Measurements from ENCODE around the gene MYEOV.

GRCh38 chr11:68403356-68403827 lies 57.2 kb upstream of the PPP6R3 start:
- PRO-cap: no peak
CAGE:
- cytosol, long polyA minus RNA: no peak
- cytosol, long polyA plus RNA: no peak
- long polyA plus RNA: no peak
- nucleus, long polyA minus RNA: no peak
- nucleus, long polyA plus RNA: no peak

DNA sequence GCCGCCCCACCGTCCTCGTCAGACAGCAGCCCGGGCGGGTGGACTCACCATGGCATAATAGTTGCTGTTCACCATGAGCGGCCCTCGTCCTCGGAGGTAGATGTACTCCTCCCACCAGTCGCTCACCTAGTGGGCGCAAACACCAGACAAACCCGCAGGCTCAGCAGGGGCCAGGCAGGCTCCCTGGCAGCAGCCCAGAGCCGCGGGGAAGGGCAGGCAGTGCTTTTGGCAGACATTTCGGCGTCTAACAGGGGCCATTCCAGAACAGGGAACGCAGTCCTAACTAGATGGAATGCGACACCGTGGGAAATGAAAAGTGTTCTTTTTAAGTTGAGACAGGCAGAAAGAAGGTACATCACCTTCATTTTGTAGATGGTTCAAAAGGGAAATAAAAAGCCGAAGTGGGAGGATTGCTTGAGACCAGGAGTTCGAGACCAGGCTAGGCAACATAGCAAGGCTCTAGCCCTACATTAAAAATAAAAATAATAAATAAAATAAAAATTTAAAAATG lies 44.9 kb downstream of the CPT1A start:
- PRO-cap: no peak
CAGE:
- cytosol, long polyA minus RNA: no peak
- cytosol, long polyA plus RNA: no peak
- long polyA plus RNA: no peak
- nucleus, long polyA minus RNA: no peak
- nucleus, long polyA plus RNA: no peak

DNA sequence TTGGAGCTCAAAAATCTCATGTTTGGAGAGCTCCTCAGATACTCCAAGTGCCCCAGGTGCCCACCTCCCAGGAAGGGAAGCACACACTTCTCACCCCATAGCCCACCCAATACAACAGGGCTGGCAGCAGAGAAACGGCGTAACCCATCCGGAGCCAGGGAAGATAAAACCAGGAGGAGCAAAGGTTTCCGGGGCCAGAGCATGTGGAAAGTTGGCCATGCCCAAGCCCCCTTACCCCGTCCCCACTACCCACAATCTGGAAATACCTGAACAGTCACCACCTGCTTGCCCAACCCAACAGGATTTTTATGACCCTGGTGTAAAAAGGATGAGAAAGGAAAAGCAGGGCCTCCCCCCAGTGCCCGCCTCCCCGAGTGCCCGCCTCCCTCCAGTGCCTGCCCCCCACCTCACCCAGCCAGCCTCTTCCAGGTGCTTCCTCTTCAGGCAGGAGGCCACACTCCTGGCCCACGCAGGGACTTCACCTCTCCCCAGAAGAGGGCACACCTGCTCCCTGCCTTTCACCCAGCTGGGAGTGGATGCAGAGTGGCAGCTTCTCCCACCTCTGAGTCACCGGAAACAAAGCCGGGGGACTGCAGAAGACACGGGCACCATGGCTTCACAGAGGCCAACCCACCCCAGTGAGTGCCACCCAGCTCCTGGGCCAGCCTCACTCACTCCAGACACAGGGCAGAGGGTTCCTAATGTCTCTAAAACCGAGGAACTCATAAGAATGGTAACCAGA lies 16.2 kb downstream of the CPT1A start:
- PRO-cap: no peak
CAGE:
- cytosol, long polyA minus RNA: no peak
- cytosol, long polyA plus RNA: no peak
- long polyA plus RNA: no peak
- nucleus, long polyA minus RNA: no peak
- nucleus, long polyA plus RNA: no peak

DNA sequence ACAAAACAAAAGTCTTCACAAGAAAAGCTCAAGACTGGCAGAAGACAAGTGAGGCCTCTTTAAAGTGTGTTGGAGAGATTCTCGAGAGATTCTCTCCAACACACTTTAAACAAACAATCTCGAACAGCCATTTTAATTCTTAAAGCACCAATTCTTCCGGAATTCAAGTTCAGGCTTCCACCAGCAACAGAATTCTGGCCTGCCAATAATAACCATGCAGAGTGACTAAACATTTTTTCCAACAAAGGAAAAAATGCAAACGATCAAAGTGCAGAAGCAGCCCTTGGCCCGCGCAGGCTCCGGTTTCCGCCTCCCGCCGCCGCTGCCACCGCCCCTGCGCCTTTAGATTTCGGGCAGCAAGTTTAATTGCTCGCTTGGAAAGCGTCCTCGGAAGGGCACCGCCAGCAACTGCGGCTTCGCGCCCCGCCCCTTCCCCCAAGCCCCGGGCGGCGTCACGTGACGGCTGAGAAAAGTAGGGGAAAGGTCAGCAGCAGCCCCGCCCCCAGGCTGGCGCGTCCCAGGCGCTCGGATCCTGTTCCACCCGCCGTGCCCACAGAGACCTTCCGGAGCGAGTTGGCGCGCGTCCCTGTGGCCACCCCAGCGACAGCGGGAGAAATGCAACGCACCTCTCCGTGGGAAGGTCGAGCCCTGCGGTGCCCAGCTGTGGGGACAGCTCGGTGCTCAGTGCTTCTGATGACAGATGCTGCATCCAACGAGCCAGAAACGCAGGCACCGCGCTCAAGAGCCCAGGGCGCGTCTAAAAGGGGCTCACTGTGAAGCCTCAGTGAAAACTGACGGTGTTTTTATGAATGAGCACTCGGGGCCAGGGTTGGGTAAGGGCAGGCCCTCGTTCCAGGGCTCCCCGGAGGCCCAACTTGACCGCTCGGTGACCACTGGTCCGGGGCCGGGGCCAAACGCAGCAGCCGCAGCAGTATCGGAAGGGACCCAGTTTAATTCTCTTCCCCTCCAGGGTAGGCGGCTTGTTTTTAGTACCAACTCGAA lies 2.5 kb downstream of the CPT1A start:
- PRO-cap: bidirectional peak, plus-strand start at position 555 of the sequence, minus-strand start at position 412 of the sequence
CAGE:
- cytosol, long polyA minus RNA: no peak
- cytosol, long polyA plus RNA: no peak
- long polyA plus RNA: no peak
- nucleus, long polyA minus RNA: no peak
- nucleus, long polyA plus RNA: no peak

DNA sequence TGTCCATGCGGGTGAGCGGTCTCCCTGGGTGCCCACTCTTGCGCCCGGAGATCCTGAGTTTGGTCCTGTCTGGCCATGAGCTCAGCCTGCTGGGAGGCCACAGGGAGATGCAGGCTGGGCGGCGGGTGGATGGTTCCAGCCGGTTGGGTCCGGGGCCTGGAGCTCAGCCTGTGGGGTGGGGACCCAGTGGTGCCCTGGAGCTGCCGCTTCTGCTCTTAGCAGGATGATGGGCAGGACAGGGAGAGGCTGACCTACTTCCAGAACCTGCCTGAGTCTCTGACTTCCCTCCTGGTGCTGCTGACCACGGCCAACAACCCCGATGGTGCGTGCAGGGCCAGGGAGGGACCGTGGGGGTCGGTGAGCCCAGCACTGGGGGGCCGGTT lies 18.5 kb downstream of the TPCN2 start:
- PRO-cap: no peak
CAGE:
- cytosol, long polyA minus RNA: no peak
- cytosol, long polyA plus RNA: no peak
- long polyA plus RNA: no peak
- nucleus, long polyA minus RNA: no peak
- nucleus, long polyA plus RNA: no peak

DNA sequence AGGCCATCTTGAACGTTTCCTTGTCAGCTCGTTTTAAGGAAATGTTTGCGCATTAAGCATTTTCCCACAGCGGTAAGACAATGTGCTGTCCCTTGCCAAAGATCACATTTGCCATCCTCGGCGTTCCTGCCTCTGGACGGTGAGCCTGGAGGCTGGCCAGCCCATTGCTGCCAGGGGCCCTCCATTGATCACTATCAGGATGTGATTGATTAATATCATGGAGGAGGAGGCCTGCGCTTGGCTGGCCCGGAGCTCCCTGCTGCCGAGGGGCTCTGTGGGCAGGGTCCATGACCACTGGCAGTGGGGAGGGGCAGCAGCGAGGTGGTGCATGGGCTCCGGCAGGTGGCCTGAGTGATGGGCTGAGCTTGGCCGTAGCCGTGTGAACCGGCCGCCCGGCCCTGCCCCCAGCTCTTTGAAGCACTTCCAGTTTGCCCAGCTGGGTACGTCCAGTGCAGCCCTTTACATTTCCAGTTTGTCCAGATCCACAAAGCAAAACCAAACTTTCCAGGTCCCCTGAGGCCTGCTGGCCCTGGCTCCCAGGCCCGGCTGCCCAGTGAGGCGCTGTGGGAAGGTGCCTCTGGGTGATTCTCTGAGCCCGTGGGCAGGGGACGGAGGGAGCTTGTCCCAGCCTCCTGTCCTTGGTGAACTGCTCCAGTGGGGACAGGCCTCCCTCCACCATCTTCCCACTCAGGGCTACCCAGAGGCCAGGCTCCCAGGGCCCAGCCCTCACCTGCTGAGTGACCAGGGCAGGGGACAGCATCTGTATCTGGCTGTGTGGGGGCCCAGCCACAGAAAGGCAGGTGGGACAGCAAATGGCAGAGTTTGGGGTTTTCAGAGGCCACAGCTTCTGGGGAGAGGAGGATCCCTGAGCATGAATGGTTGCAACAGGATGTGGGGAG lies 49.4 kb upstream of the SMIM38 start:
- PRO-cap: no peak
CAGE:
- cytosol, long polyA minus RNA: no peak
- cytosol, long polyA plus RNA: no peak
- long polyA plus RNA: no peak
- nucleus, long polyA minus RNA: no peak
- nucleus, long polyA plus RNA: no peak

DNA sequence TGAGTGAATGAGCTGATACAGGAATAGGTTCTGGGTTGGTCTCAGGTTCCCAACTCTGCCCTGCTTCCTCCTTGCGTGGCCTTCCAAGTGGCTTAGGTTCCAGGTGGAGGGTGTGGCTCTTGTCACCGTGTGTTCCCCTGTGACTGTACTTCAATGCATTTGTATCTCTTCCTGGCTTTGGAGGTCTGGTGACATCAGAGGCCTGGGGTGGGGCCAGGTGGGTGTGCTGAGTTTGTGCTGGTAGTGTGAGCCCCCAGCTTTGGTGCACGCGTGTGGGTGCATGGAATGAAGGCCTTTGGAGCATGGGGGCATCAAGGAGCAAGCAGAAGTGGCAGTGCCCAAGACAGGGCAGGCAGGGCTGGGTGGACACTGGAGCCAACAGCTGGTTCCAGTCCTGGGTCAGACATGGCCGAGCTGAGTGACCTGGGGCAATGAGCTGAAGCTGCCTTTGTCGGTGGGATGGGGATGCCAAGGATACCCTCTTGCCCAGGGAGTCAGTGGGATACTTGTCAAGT lies 18.2 kb upstream of the SMIM38 start:
- PRO-cap: no peak
CAGE:
- cytosol, long polyA minus RNA: no peak
- cytosol, long polyA plus RNA: no peak
- long polyA plus RNA: no peak
- nucleus, long polyA minus RNA: no peak
- nucleus, long polyA plus RNA: no peak

DNA sequence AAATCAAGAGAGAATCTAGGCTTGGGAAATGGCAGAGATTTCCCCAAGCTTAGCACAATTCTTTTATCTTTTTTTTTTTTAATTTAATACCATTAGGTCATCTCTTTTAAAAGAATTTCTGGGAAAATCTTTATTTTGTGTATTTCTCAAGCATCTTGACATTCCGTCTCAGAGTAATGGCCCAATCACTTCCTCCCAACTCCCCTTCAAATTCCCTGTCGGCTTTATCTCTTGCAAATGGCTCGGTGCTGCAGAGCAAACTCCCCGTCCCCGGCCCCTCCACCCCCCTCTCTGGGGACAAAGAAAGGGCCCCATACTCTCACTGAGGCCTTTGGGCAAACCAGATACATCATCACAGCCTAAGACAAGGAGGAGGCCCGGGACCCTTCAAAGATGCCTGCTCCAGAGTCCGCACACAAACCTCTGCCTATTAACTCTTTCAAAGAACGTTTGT lies 4.0 kb upstream of the SMIM38 start:
- PRO-cap: no peak
CAGE:
- cytosol, long polyA minus RNA: no peak
- cytosol, long polyA plus RNA: no peak
- long polyA plus RNA: no peak
- nucleus, long polyA minus RNA: no peak
- nucleus, long polyA plus RNA: no peak

DNA sequence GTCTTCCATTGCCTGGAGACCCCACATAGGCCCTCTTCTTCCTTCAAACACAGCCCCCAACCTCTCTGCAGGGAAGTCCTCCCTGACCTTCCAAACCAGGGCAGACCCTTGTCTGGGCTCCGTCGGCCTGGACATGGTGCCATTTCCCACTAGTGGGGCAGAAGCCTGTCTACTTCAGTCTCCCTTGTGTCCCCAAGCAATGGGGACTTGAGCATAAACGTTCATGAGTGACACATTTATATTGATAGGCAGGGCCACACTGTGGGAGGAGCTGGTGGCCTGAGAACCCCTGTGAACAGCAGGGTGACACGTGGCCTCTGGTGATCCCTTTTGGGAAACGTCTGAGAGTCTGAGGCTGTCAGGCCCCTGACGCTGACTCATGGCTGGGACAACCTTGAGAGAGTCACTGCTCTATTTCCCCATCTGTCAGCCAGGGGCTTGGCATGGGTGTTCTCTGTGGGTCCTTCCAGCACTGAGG lies 54.5 kb downstream of the SMIM38 start:
- PRO-cap: no peak
CAGE:
- cytosol, long polyA minus RNA: no peak
- cytosol, long polyA plus RNA: no peak
- long polyA plus RNA: no peak
- nucleus, long polyA minus RNA: no peak
- nucleus, long polyA plus RNA: no peak

DNA sequence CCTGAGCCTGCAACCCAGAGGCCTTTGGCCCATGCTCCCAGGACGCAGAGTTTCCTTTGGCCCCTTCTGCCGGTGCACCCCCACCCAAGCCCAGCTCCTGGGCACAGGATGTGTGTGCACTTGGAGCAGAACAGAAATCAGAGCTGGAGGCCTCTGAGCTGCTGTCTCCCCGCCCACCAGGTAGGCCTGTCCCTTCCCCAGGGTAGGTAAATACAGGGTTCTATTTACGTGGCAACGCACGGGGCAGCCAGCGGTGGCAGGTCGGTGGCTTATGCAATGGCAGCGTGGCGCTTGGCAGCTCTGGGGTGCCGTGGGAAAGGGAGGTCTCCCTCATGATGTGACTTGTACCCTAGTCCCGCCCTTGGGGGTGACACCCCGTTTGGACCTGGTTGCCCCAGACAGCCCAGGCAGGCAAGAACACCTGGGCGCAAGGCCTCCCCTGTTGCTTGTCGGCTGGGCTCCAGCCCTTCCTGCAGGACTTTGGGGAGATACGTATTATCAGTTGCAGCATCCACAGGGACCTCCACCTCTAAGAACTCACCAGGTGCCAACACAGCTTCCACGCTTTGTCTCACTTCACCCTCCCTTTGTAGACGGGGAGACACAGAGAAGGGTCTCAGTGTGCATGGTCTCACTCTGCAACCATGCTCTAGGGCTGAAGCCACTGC lies 20.8 kb upstream of the MYEOV start:
- PRO-cap: no peak
CAGE:
- cytosol, long polyA minus RNA: no peak
- cytosol, long polyA plus RNA: no peak
- long polyA plus RNA: no peak
- nucleus, long polyA minus RNA: no peak
- nucleus, long polyA plus RNA: no peak

GRCh38 chr11:69293827-69294911 lies at the start of gene MYEOV:
TSS of gene MYEOV (plus strand) at chr11:69294155.
- PRO-cap: bidirectional peak, plus-strand start at chr11:69294146, minus-strand start at chr11:69293999
CAGE:
- cytosol, long polyA minus RNA: no peak
- cytosol, long polyA plus RNA: no peak
- long polyA plus RNA: start-site peak on the plus strand at chr11:69294150-69294155, 31 and 47 reads in 2 replicates
- nucleus, long polyA minus RNA: start-site peak on the plus strand at chr11:69294163-69294174, 18 reads
- nucleus, long polyA plus RNA: no peak

DNA sequence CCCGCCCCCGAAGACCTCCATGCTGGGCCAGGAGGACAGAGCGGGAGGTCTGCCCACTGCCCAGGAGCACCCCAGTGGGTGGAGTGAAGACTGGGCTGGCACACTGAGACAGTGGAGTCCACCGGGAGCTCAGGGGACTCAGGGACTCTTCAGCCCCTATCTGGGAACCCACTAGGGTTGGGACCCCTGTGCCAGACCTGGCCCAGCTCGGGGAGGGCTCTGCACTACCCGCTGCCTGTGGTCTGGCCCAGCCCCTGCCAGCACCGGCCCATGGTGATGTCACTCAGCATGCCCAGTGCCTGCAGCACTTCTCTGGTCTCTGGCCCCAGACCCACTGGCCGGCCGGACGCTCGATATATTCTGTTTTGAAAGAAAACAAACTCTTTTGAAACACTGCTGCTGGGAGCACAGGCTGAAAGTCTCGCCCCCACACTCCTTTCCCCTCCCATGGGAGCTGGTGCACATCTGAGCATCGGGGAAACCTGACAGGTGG lies 62.8 kb downstream of the MYEOV start:
- PRO-cap: unidirectional peak, minus-strand start at position 341 of the sequence
CAGE:
- cytosol, long polyA minus RNA: no peak
- cytosol, long polyA plus RNA: no peak
- long polyA plus RNA: no peak
- nucleus, long polyA minus RNA: no peak
- nucleus, long polyA plus RNA: no peak

GRCh38 chr11:69419372-69420035 lies 125.5 kb downstream of the MYEOV start:
- PRO-cap: no peak
CAGE:
- cytosol, long polyA minus RNA: no peak
- cytosol, long polyA plus RNA: no peak
- long polyA plus RNA: no peak
- nucleus, long polyA minus RNA: no peak
- nucleus, long polyA plus RNA: no peak

- PRO-cap: bidirectional peak, plus-strand start at chr11:69443627, minus-strand start at chr11:69443473
CAGE:
- cytosol, long polyA minus RNA: no peak
- cytosol, long polyA plus RNA: no peak
- long polyA plus RNA: no peak
- nucleus, long polyA minus RNA: no peak
- nucleus, long polyA plus RNA: no peak
These were observed 149.1 kb downstream of the MYEOV start for GRCh38 chr11:69442735-69443709.

DNA sequence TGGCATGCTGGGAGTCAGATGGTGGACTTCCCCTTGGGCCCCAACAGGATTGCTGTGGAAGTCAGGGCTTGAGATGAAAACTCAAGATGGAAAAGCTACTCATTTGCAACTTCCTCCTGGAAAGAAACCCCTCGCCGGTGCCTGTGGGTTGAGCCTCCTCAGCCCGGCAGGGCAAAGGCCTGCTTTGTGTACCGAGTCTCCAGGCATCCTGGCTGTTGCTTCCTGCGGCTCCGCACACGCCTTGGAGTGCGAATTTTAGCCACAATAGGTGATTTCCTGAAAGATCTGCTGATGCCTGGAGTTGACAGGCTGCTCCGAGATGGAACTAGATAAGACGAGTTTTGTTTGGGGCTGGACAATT lies 156.5 kb downstream of the MYEOV start:
- PRO-cap: no peak
CAGE:
- cytosol, long polyA minus RNA: no peak
- cytosol, long polyA plus RNA: no peak
- long polyA plus RNA: no peak
- nucleus, long polyA minus RNA: no peak
- nucleus, long polyA plus RNA: no peak

- PRO-cap: no peak
CAGE:
- cytosol, long polyA minus RNA: no peak
- cytosol, long polyA plus RNA: no peak
- long polyA plus RNA: no peak
- nucleus, long polyA minus RNA: no peak
- nucleus, long polyA plus RNA: no peak
These were observed 3.3 kb upstream of the CCND1 start for GRCh38 chr11:69637613-69638051.

GRCh38 chr11:69652183-69653453 lies 11.7 kb downstream of the CCND1 start:
- PRO-cap: no peak
CAGE:
- cytosol, long polyA minus RNA: start-site peak on the plus strand at chr11:69652347-69653006, 96 reads
- cytosol, long polyA plus RNA: start-site peak on the plus strand at chr11:69652304-69652379, 52 and 95 reads in 2 replicates; start-site peak on the plus strand at chr11:69652433-69652463, 65 and 76 reads in 2 replicates; start-site peak on the plus strand at chr11:69652576-69652659, 61 and 101 reads in 2 replicates
- long polyA plus RNA: no peak
- nucleus, long polyA minus RNA: no peak
- nucleus, long polyA plus RNA: no peak

DNA sequence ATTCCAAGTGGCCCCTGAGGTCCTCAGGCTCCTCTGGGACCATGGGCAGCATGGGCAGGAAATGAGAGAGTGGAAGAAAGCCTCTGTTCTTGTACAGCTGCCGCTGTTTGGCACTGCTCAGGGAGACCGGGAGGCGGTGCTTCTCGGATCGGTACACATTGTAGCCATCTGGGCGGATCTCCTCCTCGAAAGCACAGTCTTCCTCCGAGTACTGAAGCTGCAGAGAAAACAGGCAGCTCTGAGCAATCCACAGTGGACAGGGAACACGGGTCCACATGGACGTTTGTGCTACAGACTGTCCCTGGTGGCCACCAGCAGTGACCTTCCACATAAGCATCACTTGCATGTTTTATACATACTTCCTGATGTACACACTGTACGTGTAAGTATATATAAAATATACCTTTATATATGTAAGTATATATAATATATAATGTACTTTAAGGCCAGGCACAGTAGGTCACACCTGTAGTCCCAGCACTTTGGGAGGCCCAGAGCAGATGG lies 4.4 kb downstream of the FGF19 start:
- PRO-cap: no peak
CAGE:
- cytosol, long polyA minus RNA: no peak
- cytosol, long polyA plus RNA: no peak
- long polyA plus RNA: no peak
- nucleus, long polyA minus RNA: no peak
- nucleus, long polyA plus RNA: no peak

DNA sequence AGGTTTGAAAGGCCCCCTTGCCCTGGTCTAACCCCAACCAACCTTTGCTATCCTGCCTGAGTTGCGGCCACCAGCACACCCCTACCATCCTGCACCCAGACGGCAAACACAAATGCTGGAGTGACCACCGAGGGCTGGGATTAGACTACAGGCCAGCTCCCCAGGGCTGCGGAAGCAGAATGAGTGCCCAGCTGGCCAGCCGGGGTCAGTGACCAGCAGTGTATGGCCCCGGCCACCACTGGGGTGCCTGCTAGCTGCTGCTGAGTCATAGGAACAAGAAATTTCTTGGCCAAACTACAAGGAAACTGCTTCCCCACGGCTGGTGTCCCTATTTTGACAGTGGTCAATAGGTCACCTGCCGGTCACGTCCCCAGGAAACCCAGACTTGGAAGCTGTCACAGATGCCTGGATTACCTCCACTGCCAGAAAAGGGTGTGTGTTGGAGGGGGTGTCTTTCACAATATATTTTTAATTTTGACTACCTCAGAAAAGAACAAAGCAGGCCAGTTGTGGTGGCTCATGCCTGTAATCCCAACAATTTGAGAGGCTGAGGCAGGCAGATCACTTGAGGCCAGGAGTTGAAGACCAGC lies 81.4 kb upstream of the FGF3 start:
- PRO-cap: no peak
CAGE:
- cytosol, long polyA minus RNA: no peak
- cytosol, long polyA plus RNA: no peak
- long polyA plus RNA: no peak
- nucleus, long polyA minus RNA: no peak
- nucleus, long polyA plus RNA: no peak

- PRO-cap: no peak
CAGE:
- cytosol, long polyA minus RNA: no peak
- cytosol, long polyA plus RNA: no peak
- long polyA plus RNA: no peak
- nucleus, long polyA minus RNA: no peak
- nucleus, long polyA plus RNA: no peak
These were observed 124.3 kb upstream of the FGF3 start for GRCh38 chr11:69943523-69943965.

Data from endothelial cell of umbilical vein (primary cell).